Umbilical cord (tissue), 2 donors: ENCODE data around the genes TMTC2 and SLC6A15.

DNA sequence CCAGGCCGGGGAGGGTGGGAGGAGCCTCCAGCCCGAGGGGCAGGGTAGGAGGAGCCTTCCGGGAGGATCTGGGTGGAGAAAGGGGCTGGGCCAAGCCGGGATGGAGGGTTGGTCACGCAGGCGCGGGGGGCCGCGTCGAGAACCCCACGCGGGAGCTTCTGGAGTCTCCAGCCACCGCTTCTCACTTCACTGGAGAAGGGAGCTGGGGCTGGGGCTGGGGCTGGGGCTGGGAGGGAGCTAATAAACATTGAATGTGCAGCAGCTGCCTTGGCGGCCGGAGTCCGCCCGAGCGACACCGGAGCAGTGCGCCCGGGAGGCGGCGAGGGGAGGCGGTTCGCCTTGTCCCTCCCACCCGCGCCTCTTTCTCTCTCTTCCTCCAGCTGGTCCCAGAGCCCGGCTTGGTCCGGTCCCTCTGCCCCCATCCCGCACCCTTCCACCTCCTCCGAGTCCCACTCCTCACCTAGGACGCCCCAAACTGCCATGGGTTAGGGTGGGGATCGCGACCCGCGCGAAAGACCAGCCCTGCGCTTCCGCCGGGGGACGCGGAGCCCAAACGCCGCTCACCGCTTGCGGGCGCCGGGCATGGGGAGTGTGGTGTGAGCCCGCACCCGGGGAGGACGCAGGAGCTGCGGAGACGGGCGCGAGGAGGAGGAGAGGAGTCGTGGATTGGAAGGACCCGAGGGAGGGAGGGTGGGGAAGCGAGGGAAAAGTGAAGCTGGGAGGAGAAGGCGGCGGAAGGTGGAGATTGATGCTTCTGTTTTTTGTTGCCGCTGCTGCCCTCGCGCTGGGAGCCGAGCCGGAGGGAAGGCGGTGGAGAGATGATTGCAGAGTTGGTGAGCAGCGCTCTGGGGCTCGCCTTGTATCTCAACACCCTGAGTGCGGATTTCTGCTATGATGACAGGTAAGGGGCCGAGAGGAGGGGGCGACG, at the start of gene TMTC2:
TMTC2 (plus strand) TSS at position 138 of the 928 bp plus-strand sequence.
- RAMPAGE, long total RNA: no peak

DNA sequence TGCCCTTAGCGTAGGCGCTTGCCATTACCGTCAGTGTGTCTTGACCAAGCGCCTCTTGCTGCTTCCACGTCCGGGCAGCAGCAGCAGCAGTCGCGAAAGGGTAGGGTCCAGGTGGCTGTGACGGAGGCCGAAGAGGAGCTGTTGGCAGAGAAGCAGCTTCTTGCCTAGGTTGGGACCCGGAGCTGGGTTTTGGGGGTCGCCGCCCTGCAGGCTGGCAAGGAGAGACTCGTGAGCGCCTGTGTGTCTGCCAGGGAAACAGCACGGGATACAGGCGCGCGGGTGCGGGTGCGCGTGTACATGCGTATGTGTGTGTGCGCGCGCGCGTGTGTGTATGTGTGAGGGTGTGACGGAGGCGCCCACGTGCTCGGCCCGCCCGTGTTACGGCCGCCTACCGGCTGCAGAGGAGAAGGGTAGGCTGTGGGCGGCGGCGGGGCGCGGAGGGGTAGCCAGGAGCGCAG, at the start of gene SLC6A15:
SLC6A15 (minus strand) TSS at position 305 of the 458 bp plus-strand sequence.
- RAMPAGE, long total RNA: no peak

DNA sequence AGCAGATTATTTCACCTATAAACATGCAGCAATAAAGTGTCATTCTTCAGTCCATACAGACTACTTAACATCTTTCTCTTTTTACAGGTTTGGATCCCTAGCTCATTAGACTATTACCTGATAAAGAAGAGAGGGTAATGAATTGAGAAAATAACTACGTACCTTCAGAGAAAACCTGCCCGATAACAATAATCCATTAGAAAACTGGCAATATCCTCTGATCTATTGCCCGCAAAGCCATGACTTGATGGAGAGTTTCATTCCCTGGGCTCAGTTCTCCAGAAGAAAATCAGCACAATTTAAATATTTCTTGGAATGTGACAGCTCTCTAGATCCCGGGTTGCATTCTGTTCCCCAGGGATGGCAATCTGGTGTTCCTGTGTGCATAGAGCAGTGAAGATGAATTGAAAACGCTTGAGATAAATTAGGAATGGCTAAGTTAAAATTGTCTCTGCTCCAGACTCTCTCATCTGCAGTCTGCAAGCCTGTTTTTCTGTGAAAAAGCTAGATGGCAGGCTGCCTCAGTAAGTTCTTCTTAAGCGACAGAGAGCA, 582.4 kb upstream of the MGAT4C start:
- RAMPAGE, long total RNA: no peak

DNA sequence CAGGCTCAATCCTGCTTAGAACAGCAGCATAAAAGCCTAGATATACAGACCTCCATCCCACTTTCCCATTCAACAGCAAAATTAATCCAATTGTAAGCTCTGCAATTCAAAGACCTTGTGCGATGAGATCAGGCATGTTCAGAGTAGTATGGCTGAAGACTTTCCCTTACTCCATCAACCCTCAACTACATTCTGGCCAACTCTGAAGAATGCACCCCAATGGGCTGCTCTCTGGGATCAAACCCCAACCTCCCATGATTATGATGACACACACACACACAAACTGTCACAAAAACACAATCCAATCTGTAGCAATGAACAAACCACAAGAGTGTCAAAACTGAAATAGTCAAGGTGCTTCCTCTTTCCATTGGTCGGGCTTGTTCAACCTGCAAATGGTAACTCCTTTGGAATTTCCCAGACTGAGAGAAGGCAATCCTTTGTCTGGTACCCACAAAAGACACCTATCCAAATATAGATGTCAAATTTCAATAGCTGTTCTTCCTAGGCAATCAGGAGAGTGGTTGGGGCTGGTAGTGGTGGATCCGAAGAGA, 191.8 kb downstream of the KITLG start:
- RAMPAGE, long total RNA: no peak

DNA sequence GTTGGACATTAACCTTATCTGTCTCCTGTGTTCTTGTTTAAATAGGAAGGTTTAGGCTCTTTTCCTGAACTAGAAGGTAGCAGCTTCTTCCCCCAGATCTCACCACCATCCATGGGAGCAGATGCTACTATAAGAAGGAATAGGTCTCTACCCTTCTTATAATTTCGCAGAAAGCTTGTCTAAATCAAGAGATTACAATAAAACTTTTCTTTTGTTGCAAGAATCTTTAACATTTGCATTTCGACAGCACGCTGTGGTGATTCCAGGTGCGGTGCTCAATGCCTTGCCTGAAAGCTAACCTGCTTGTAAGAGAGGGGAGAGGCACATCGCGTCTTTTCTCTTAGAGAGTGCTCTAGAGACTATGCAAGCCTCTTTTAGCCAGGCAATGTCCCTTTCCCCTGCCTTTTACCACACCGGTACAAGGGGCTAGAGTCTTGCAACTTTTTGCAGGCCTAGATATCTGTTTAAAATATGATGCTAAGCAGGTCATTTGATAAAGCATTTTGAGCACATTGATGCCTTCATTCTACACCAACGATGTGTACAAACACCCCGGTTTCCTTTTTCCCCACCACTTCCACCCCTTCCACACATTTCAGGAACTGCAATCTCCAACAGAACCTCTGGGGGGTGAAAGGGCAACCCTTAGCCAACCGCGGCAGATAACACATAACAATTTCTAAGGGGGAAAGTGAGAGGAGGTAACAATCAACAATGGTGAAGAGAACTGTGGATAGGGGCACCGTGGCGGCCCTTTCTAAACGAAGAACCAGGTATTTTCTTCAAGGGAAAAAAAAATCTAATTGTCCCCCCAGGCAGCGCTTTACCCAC, 1.4 kb downstream of the KITLG start:
- RAMPAGE, long total RNA: no peak

- RAMPAGE, long total RNA: no peak
Measured at GRCh38 chr12:88775634-88776141, 195.4 kb upstream of the KITLG start.

DNA sequence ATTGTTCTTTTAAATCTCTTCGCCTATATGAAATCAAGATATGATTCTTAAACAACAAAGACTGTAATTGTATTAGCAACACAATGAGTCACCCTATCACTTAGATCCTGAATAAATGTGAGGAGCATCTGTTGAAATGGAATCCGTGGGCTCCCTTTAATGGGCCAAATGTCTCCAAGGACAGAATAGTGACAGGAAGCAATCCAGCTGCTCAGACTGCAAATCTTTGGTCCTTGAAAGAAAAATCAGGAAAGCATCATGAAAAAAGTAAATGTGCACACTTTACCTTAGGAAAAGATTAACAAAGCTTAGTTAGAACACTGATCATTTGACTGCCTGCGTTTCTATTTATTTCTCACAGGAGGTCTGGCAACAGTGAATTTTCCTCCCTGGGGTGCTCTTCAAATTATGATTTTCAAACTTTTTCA, 271.1 kb downstream of the DUSP6 start:
- RAMPAGE, long total RNA: no peak

DNA sequence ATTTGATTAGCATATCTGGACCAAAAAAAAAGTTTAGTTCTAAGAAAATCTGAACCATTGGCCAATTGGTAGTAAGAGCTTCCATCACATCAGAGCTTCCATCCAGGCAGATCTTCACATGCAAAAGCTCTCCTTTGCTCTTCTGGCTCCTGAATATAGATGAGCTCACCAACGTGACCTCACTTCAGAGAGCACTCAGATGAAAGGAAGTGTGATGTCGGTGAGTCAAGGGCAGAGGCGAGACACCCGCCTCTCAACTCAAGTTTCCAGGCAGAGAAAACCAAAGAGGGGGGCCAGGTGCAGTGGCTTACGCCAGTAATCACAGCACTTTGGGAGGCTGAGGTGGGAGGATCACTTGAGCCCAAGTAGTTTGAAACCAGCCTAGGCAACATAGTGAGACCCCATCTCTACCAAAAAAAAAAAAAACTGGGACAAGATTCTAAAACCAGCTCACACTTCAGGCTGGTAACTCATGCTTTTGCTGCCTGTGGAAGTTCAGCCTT, 126.9 kb downstream of the DUSP6 start:
- RAMPAGE, long total RNA: no peak

- RAMPAGE, long total RNA: no peak
Measured at GRCh38 chr12:89345443-89346743, 6.4 kb downstream of the DUSP6 start.

- RAMPAGE, long total RNA: no peak
Measured at GRCh38 chr12:89350493-89351281, 1.6 kb downstream of the DUSP6 start.

- RAMPAGE, long total RNA: no peak
Measured at GRCh38 chr12:89370266-89371446, 18.4 kb upstream of the DUSP6 start.

DNA sequence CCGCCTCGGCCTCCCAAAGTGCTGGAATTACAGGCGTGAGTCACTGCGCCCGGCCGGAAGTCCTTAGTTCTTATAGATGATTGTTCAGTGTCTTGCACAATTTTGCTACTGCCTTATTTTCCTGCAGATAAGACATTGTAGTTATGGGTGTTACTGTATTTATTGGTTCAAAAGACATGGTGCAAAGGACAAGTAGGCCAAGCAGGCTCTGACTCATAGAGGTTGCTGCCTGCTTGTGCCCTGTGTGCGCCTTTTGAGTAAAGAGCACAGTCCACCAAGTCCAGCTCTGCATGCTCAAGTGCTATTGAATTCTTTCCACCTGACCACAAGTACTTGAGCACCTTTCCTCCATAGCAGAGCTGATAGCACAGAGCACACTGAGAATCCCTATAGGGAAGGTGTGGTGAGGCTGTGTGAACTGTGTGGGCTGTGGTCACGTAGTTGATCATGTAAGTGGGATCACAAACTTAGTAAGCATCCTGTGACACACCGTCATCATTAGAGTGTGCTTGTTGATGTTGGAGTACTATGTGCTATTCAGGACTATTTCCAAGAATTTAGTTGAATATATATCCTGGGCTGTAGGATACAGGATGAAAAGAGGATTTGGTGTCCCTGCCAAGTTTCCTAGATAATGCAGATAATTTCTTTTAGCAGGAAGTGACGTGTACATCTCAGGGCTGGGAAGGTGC, 23.4 kb upstream of the DUSP6 start:
- RAMPAGE, long total RNA: no peak

- RAMPAGE, long total RNA: no peak
Measured at GRCh38 chr12:89391056-89391318, 38.7 kb upstream of the DUSP6 start.

DNA sequence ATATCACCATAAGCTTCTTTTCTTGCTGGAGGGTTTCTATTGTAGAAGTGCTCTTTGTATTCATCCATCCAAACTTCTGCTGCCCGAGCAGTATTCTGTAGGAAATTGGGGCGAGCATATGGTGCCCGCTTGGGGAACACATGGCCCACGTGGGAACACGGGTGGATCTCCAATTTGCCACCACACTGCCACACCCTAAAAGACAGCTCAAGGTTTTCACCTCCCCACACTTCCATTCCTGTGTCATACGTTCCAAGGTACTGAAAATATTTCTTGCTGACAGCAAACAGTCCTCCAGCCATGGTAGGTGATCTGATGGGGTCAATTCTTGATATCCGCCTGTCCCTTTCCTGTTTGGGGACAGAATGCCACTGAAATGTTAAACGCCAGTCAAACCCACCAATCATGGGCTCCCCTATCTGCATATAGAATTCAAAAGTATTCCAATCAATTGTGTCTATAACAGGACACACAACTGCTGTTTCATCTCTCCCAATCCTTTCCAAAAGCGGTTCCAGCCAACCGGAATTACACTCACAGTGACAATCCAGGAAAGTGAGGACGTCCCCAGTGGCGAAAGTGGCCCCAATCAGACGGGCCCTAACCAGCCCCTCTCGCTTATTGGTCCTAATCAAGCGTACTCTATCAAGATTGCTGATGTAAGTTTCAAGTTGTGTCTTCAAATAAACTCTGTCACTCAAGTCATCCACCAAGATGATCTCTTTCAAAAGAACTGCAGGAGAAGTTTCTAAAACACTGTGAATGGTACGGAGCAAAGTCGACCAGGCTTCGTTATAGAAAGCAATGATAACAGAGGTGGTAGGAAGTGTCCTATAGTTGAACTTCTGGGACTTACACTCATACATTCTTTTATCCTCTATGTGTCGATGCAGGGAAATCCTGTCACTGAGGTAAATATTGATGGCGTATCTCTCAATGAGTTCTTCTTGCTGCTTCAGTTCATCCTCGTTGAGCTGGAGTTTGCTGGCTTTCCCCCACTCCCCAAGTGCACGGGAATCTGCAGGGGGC, 958 bp downstream of the GALNT4 start:
- RAMPAGE, long total RNA: no peak

GRCh38 chr12:89548718-89549145, 22.9 kb upstream of the POC1B start:
- RAMPAGE, long total RNA: no peak

- RAMPAGE, long total RNA: no peak
Measured at GRCh38 chr12:89630470-89630923, 78.1 kb downstream of the ATP2B1 start.

- RAMPAGE, long total RNA: no peak
Measured at GRCh38 chr12:89700401-89700961, 8.2 kb downstream of the ATP2B1 start.

GRCh38 chr12:89710544-89711021, 1.9 kb upstream of the ATP2B1 start:
- RAMPAGE, long total RNA: no peak

GRCh38 chr12:89864023-89864440, 155.4 kb upstream of the ATP2B1 start:
- RAMPAGE, long total RNA: no peak

GRCh38 chr12:90108458-90108686, 399.7 kb upstream of the ATP2B1 start:
- RAMPAGE, long total RNA: no peak